Testis (tissue), 5 donors: Measurements from ENCODE around the gene SLC25A40.

- PRO-cap, 3 experiments, result peak in 1 of 3 experiments; most common plus-strand start chr7:87217347 (in 1)
- RAMPAGE, long total RNA, 2 experiments, result no peak in any of the 2 experiments
- RRBS, result no CpG with 5 or more reads among the region's 5 CpGs
Measured at GRCh38 chr7:87216485-87217661, 2.7 kb downstream of the TMEM243 start.

DNA sequence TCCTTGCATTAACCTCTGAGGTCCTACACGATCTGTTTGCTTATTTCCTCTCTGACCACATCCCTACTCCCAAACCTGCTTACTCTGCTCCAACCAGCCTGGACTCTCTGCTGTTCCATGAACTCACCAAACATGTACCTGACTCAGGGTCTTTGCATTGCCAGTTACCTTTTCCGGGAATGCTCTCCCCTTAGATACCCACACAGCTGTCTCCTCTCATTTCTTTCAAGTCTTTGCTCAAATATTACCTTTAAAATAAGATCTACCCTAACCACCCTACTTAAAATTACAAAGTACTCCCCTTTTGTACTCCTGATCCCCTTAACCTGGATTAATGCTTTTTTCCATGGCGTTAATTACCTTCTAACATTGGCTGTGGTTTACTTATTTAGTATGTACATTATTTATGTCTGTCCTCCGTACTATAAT lies 2.2 kb downstream of the ABCB4 start:
- PRO-cap, 3 experiments, result no peak in any of the 3 experiments
- RAMPAGE, long total RNA, 2 experiments, result no peak in any of the 2 experiments
- RRBS, result no CpG with 5 or more reads among the region's 4 CpGs

- PRO-cap, 3 experiments, result no peak in any of the 3 experiments
- RAMPAGE, long total RNA, 2 experiments, result no peak in any of the 2 experiments
- RRBS, result no CpG with 5 or more reads among the region's 3 CpGs
Measured at GRCh38 chr7:87564288-87564526, 36.5 kb downstream of the ABCB1 start.

- PRO-cap, 3 experiments, result peak in 2 of 3 experiments; most common plus-strand start chr7:87875755 (in 2); most common minus-strand start chr7:87875893 (in 2)
- RAMPAGE, long total RNA, 2 experiments, result no peak in any of the 2 experiments
- RRBS, result 2% methylated on average over 17 of the region's 27 CpGs
Measured at GRCh38 chr7:87875619-87876007, 547 bp downstream of the SLC25A40 start.

DNA sequence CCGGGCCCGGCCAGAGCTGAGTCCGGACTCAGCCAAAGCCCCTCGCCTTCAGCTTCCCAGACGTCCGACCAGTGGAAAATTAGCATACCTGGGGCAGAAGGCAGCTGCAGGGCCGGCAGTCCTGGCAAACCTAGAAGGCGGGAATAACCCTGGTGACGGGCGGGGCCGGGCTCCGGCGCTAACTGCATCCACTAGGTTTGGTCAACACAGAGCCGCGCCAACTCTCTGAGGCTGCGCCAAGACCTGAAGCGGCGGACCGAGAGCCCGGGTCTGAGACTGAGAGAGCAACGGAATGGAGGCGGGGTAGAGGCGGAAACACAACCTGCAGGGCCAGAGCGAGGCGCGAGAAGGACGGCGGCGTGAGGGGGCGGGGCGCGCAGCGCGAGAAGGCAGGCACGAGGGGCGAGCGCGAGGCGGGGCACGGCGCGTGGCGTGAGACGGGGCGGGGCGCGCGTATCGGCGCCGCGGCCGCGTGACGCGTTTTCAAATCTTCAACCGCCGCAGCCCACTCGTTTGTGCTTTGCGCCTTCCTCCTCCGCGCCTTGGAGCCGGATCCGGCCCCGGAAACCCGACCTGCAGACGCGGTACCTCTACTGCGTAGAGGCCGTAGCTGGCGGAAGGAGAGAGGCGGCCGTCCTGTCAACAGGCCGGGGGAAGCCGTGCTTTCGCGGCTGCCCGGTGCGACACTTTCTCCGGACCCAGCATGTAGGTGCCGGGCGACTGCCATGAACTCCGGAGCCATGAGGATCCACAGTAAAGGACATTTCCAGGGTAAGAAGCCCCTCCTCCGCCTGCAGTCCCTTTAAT lies at the start of gene SLC25A40:
Gene SLC25A40 (minus strand): TSS at position 353 of the 807 bp plus-strand sequence.
- PRO-cap, 3 experiments, result peak in 3 of 3 experiments; most common plus-strand start position 486 of the sequence (in 3); most common minus-strand start position 278 of the sequence (in 1)
- RAMPAGE, long total RNA, 2 experiments, result start-site peak on the plus strand in 2 of 2 experiments, centred at positions 537 to 622 of the sequence, 2,675 to 3,575 reads per replicate; start-site peak on the minus strand in 1 of 2 experiments, centred at positions 197 to 291 of the sequence, 17 to 29 reads per replicate
- RRBS, result 1% methylated on average over 18 of the region's 84 CpGs

- PRO-cap, 3 experiments, result no peak in any of the 3 experiments
- RAMPAGE, long total RNA, 2 experiments, result no peak in any of the 2 experiments
- RRBS, result 4% methylated on average over 1 of the region's 4 CpGs
Measured at GRCh38 chr7:87876815-87876920, 375 bp downstream of the DBF4 start.

DNA sequence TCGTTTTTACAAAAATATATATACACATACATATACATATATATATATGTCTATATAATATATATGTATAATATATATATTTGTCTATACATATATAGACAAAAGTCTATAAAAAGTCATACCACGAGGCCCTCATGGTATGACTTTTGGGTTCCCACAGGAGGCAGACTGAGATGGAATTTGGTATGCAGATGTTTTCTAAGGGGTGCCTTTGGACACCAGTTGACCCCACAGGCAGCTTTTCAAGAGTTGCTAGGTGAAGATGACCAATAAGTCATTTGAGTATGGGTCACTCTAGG lies 23.4 kb upstream of the ADAM22 start:
- PRO-cap, 3 experiments, result no peak in any of the 3 experiments
- RAMPAGE, long total RNA, 2 experiments, result no peak in any of the 2 experiments
- RRBS, result no CpG with 5 or more reads among the region's 2 CpGs

DNA sequence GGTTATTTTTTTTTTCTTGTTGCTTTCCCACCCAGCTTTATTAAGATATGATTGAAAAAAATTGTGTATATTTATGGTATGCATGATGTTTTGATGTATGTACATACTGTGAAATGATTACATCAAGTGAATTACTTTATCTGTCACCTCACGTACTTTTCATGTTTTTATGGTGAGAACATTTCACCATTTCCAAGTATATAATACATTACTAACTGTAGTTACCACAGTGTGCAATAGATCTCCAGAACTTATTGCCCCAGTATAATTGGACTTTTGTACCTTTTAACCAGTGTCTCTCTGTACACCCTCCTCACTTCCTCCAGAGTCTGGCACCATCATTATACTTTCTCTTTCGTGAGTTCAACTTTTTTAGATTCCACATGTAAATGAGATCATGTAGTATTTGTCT lies 111.3 kb downstream of the ADAM22 start:
- PRO-cap, 3 experiments, result no peak in any of the 3 experiments
- RAMPAGE, long total RNA, 2 experiments, result no peak in any of the 2 experiments
- RRBS, result no CpG with 5 or more reads among the region's 2 CpGs

DNA sequence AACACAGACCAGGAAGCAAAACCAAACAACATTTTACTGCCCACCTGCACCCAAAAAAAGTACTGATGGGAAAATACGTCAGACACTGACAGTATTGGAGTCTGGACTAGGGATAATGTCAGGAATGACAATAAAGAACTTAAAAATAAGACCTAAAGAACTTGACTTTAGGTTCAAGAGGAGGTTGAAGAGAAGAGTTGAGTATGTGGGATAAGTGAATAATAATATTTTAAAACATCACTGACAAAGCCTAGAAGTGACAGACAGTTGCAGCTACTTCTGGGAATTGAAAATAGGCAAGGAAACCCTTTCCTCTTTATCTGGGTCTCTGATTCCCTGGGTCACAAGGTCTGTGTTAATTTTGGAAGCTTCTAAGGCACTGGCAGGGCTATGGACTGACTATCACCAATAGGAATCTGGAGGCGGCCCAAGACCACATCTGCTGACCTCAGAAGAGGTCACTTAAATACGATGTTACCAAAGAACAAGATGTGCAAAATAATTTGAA lies 5.2 kb upstream of the STEAP4 start:
- PRO-cap, 3 experiments, result no peak in any of the 3 experiments
- RAMPAGE, long total RNA, 2 experiments, result no peak in any of the 2 experiments
- RRBS, result no CpG with 5 or more reads among the region's 3 CpGs

DNA sequence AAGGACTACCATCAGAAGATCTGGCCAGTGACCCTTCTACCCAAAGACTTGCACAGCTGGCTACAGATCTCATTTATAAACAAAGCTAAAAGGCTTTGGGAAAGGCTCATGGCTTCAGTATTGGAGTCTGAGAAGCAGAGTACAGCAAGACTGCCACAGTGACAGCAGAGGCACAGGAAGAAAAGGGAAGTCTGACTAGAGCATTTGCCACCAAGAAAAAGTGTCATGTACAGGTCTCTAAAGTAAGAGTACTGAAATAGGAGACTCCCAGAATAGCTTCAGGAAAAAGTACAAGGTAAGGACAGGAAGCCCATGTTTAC lies 19.0 kb downstream of the STEAP1 start:
- PRO-cap, 3 experiments, result no peak in any of the 3 experiments
- RAMPAGE, long total RNA, 2 experiments, result no peak in any of the 2 experiments

- PRO-cap, 3 experiments, result no peak in any of the 3 experiments
- RAMPAGE, long total RNA, 2 experiments, result no peak in any of the 2 experiments
- RRBS, result no CpG with 5 or more reads among the region's 3 CpGs
Measured at GRCh38 chr7:90269433-90270084, 24.6 kb downstream of the CFAP69 start.

- PRO-cap, 3 experiments, result no peak in any of the 3 experiments
- RAMPAGE, long total RNA, 2 experiments, result start-site peak on the plus strand in 1 of 2 experiments, at chr7:90691112-90691865 at its widest, 26 reads per replicate
- RRBS, result no CpG with 5 or more reads among the region's 4 CpGs
Measured at GRCh38 chr7:90691161-90691740, 95.1 kb downstream of the CDK14 start.

GRCh38 chr7:90709117-90710233 lies 113.4 kb downstream of the CDK14 start:
- PRO-cap, 3 experiments, result no peak in any of the 3 experiments
- RAMPAGE, long total RNA, 2 experiments, result no peak in any of the 2 experiments
- RRBS, result no CpG with 5 or more reads among the region's 11 CpGs

DNA sequence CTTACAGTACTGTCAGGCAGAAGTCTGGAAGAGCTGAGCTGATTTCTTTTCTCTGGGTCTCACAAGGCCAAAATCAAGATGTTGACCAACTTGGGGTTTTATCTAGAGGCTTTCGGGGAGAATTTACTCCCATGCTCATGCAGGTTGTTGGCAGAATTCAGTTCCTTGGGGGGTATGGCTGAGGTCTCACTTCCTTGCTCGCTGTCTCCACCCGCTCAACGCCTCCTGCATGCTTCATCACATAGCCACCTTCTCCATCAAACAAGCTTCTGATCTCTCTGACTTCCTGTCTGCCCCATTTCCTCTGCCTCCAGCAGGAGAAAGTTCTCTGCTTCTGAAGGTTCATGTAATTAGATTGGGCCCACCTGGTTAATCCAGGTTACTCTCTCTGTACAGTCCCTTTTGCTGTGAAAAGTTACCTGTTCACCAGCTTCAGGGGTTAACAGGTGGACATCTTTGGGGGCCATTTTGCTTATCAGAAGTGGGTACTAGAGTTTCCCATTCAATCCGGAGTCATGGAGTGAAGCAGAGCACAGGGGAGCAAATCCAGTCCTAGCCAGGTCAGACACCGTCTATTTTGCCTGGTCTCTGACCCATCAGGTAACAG lies 179.0 kb upstream of the FZD1 start:
- PRO-cap, 3 experiments, result no peak in any of the 3 experiments
- RAMPAGE, long total RNA, 2 experiments, result no peak in any of the 2 experiments
- RRBS, result no CpG with 5 or more reads among the region's 6 CpGs

DNA sequence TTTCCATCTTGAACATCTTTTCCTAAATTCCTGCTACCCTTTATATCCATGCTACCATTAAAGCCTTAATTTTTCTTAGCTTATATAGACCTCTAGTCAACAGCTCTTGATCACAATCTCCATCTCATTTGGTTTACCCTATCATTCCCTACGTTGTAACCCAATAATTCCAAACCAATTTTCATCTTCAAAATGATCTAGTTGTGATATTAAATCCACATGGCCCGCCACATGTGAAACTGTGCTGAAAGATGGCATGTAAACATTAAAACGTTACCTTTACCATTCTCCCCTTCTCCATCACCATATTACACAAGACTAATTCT lies 4.8 kb downstream of the MTERF1 start:
- PRO-cap, 3 experiments, result no peak in any of the 3 experiments
- RAMPAGE, long total RNA, 2 experiments, result no peak in any of the 2 experiments
- RRBS, result no CpG with 5 or more reads among the region's 3 CpGs

GRCh38 chr7:91994508-91994812 lies 53.8 kb downstream of the AKAP9 start:
- PRO-cap, 3 experiments, result no peak in any of the 3 experiments
- RAMPAGE, long total RNA, 2 experiments, result no peak in any of the 2 experiments

DNA sequence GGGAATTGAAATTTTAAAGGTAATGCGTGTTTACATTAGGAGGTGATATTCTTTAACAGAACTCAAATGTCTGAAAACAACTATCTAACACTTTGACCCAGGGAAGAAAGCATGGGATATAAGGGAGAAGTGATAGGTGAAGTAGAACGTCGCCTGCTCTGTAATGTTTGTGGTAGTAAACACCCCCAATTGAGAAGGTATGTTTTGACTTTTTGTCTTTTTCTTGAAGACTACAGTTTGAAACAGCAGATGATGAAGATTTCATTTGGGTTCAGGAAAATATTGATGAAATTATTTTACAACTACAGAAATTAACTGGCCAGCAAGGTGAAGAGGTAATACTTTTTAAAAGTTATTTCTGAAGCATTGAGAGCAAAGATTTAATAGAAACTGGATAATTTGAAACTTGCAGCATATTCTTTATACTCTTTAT lies 36.4 kb downstream of the CYP51A1 start:
- PRO-cap, 3 experiments, result no peak in any of the 3 experiments
- RAMPAGE, long total RNA, 2 experiments, result no peak in any of the 2 experiments
- RRBS, result no CpG with 5 or more reads among the region's 3 CpGs

GRCh38 chr7:92483311-92483861 lies 5.6 kb upstream of the ERVW-1 start:
- PRO-cap, 3 experiments, result no peak in any of the 3 experiments
- RAMPAGE, long total RNA, 2 experiments, result no peak in any of the 2 experiments
- RRBS, result no CpG with 5 or more reads among the region's 8 CpGs

- PRO-cap, 3 experiments, result no peak in any of the 3 experiments
- RAMPAGE, long total RNA, 2 experiments, result no peak in any of the 2 experiments
- RRBS, result no CpG with 5 or more reads among the region's 1 CpG
Measured at GRCh38 chr7:92611203-92612208, 21.3 kb upstream of the FAM133B start.

DNA sequence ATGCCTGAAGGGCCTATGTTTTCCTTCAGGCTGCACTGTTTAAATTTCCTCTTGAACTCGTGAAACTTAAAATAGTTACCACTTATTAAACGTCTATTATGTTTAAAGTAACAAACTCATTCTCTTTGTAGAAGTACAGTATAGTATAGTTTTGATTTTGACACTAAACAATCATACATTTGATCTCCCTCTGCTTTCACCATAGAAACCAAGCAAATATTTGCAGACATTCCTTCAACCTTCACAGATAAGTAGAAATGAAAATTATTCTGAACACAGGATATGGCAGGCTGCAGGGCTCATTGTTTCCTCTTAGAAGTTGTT lies 92.7 kb upstream of the FAM133B start:
- PRO-cap, 3 experiments, result no peak in any of the 3 experiments
- RAMPAGE, long total RNA, 2 experiments, result no peak in any of the 2 experiments
- RRBS, result no CpG with 5 or more reads among the region's 2 CpGs